HT1080 (cell line): ENCODE measurements around a stretch of chr3.

GRCh38 chr3:107421067-107421499 is 43.8 kb downstream of the CCDC54 start:
RAMPAGE:
- cytosol, long total RNA: no peak
- long total RNA: no peak
- nucleus, long total RNA: no peak

GRCh38 chr3:107431748-107432192 is 54.5 kb downstream of the CCDC54 start:
RAMPAGE:
- cytosol, long total RNA: no peak
- long total RNA: no peak
- nucleus, long total RNA: no peak

GRCh38 chr3:107904670-107905152 is 186.1 kb downstream of the CD47 start:
RAMPAGE:
- cytosol, long total RNA: no peak
- long total RNA: no peak
- nucleus, long total RNA: no peak

DNA sequence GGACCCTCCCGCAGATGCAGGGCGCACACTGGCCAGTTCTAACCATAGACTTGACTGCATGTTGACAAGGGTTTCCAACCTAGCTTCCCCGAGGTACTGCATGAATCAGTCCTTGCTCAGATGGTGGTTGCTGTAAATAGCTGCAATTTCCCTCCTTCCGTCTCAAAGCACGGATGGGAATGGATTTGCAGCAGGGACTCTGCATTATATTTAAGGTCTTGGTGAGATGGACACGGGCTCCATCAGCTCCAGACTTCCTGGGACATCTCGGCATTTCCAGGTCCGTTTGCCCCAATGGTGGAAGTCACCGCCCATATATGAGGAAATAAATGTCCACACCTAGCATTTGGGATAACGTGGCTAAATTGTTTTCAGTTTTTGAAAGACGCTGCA is 162.7 kb downstream of the CD47 start:
RAMPAGE:
- cytosol, long total RNA: no peak
- long total RNA: no peak
- nucleus, long total RNA: no peak

GRCh38 chr3:108092518-108092915 is 1.7 kb upstream of the CD47 start:
RAMPAGE:
- cytosol, long total RNA: no peak
- long total RNA: no peak
- nucleus, long total RNA: no peak

DNA sequence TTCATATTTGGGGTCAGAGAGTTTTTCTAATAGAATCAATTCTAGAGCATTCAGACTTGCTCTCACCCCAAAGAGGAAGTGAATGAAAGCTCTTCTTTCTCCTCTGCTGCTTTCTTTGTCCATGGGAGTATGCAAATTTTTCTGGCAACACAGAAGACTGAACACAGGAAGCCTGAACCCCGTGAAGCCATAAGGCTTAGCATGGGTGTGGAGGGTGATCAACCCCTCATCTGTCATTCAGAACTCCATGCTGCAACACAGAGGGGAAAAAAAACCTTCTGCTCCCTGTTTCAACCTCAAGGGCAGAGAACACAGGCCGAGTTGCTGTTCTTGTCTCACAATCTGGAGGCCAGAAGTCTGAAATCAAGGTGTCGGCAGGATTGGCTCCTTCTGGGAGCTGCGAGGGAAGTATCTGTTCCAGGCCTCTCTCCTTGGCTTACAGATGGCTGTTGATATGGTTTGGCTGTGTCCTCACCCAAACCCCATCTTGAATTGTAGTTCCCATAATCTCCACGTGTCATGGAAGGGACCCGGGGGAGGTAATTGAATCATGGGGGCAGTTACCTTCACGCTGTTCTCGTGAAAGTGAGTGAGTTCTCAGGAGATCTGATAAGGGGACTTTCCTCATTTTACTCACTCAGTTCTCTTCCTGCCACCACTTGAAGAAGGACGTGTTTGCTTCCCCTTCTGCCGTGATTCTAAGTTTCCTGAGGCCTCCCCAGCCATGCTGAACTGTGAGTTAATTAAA is 33.8 kb upstream of the CD47 start:
RAMPAGE:
- cytosol, long total RNA: no peak
- long total RNA: no peak
- nucleus, long total RNA: no peak

RAMPAGE:
- cytosol, long total RNA: no peak
- long total RNA: no peak
- nucleus, long total RNA: no peak
Measured at GRCh38 chr3:108149958-108150631, 59.3 kb upstream of the CD47 start.

GRCh38 chr3:108222755-108223135 is 521 bp upstream of the IFT57 start:
RAMPAGE:
- cytosol, long total RNA: no peak
- long total RNA: no peak
- nucleus, long total RNA: no peak

GRCh38 chr3:108250338-108250816 is 28.2 kb upstream of the IFT57 start:
RAMPAGE:
- cytosol, long total RNA: no peak
- long total RNA: no peak
- nucleus, long total RNA: no peak

DNA sequence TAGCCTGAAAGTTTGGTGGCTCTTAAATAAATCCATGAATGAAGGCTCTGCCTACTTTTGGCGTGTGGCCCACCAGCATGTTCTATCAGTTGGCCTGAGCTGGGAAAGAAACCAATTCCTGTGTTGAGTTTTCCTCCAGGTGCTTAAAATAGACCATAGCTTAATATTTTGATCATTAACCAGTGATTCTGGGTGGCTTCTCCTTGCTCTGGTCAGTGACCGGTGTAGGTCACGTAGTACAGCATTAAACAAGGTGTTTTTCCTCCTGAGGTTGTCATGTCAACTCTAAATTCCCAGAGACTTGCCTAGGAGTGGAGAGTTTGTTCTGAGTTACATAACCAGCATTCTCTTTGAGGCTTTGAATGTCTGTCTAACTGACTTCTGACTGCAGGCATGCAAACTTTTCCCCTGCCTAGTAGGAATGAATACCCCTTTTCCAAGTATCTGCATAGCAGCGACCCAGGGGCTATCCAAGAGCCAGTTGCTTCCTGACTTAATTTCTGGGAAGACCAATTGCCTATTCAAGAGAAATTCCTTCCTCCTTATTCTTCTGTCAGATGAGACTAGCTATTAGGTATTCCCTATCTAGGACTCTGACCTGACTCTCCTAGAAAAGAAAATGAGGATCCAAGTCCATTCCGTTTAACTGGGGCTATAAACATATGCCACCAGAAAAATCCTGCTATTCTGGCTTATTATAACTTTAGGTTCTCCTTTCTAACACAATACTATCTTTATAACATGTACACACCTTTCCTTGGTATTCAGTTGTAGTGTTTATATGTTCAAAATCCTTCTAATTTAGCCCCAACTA is 1.5 kb downstream of the HHLA2 start:
RAMPAGE:
- cytosol, long total RNA: no peak
- long total RNA: no peak
- nucleus, long total RNA: no peak

RAMPAGE:
- cytosol, long total RNA: no peak
- long total RNA: no peak
- nucleus, long total RNA: no peak
Measured at GRCh38 chr3:108486825-108487350, 23.5 kb downstream of the MYH15 start.

GRCh38 chr3:108528931-108529358 is 18.5 kb upstream of the MYH15 start:
RAMPAGE:
- cytosol, long total RNA: no peak
- long total RNA: no peak
- nucleus, long total RNA: no peak

RAMPAGE:
- cytosol, long total RNA: no peak
- long total RNA: no peak
- nucleus, long total RNA: no peak
Measured at GRCh38 chr3:110344989-110345509, 726.6 kb upstream of the NECTIN3 start.

DNA sequence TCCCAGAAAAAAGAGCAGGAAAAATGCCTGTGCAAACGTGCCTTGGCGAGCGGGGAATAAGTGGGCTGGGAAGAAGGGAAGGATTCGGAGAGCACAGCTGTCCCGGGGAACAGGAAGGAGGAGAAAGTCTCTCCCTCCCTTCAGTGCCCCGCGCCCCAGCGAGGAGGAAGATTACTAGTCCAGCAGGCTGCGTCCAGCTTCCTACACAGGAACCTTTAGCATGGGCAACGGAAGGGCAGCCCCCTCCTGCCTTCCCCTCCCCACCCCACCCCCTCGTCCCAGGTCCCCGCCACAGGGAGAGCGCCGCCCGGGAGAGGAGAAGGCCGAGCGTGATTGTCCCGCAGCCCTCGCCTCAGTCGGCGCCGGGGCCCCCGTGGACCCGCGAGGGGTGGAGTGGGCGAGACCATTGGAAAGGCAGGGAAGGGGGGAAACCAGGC is 569 bp upstream of the NECTIN3 start:
RAMPAGE:
- cytosol, long total RNA: no peak
- long total RNA: no peak
- nucleus, long total RNA: no peak

DNA sequence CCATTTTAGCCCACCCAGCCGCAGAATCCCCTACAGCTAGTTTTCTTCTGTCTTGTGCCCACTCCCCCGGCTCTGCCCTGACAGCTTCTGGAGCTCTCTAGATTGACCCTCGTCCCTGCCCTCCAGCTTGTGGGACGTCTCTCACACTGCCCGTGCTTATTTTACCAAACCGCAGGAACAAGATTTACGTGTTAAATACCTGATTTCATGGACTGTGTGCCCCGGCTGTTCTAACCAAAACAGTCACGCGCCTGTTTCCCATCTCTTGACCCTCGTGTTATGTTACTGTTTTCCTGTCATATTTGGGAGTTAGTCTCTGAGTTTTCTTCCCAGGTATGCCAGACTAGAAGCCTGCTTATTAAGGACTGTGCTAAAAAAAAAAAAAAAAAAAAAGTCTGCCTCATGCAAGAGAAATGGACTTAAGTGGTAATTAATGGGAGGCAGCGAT is 1.1 kb downstream of the NECTIN3 start:
RAMPAGE:
- cytosol, long total RNA: no peak
- long total RNA: no peak
- nucleus, long total RNA: no peak

RAMPAGE:
- cytosol, long total RNA: no peak
- long total RNA: no peak
- nucleus, long total RNA: no peak
Measured at GRCh38 chr3:111074033-111075038, 2.7 kb downstream of the NECTIN3 start.

DNA sequence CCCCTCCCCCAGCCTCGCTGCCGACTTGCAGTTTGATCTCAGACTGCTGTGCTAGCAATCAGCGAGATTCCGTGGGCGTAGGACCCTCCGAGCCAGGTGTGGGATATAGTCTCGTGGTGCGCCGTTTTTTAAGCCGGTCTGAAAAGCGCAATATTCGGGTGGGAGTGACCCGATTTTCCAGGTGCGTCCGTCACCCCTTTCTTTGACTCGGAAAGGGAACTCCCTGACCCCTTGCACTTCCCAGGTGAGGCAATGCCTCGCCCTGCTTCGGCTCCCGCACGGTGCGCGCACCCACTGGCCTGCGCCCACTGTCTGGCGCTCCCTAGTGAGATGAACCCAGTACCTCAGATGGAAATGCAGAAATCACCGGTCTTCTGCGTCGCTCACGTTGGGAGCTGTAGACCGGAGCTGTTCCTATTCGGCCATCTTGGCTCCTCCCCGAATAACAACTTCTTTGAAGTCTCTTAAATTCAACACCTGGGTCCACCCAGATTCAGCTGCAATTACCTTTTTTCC is 19.9 kb downstream of the CD96 start:
RAMPAGE:
- cytosol, long total RNA: no peak
- long total RNA: no peak
- nucleus, long total RNA: no peak

DNA sequence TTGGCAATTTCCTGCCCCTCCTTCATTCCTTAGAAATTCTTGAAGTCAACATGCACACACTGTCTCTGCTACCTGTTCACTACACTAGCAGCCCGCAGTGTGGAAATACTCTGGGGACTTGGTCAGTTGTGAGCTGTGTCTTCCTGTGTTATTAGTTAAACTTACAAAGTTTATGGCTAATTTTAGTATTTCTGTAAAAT is 4.9 kb downstream of the ZBED2 start:
RAMPAGE:
- cytosol, long total RNA: no peak
- long total RNA: no peak
- nucleus, long total RNA: no peak

RAMPAGE:
- cytosol, long total RNA: no peak
- long total RNA: no peak
- nucleus, long total RNA: no peak
Measured at GRCh38 chr3:111616497-111616898, 21.4 kb upstream of the ZBED2 start.

DNA sequence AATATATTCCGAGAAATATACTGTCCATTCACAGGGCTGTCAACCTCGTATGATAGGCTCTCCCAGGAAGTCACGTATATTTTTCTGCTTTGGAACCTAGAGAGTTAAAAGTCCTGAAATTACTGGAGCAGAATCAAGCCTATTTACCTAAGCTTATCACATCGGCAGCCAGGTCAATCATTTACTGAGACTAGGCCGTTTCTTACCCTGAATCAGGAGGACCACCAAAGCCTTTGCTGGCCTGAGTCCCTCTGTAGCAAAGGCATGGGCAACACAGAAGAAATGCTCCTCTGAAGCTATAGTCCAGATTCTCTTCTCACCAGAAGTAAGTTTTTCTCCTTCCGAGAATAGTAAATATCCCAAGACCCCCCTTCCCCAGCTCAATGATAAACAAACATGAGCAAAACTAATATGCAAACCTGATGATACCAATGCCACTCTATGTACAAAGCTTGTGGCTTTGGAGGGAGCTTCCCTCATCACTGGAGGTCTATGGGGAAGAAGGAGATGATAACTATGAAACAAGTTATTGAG is 58.7 kb downstream of the PLCXD2 start:
RAMPAGE:
- cytosol, long total RNA: no peak
- long total RNA: no peak
- nucleus, long total RNA: no peak